HTR-8/SVneo (cell line): ENCODE measurements around the genes APOBEC3G and MIEF1.

- RRBS, result no CpG with 5 or more reads among the region's 26 CpGs
Measured at GRCh38 chr22:38782262-38783399, 11.3 kb downstream of the DNAL4 start.

DNA sequence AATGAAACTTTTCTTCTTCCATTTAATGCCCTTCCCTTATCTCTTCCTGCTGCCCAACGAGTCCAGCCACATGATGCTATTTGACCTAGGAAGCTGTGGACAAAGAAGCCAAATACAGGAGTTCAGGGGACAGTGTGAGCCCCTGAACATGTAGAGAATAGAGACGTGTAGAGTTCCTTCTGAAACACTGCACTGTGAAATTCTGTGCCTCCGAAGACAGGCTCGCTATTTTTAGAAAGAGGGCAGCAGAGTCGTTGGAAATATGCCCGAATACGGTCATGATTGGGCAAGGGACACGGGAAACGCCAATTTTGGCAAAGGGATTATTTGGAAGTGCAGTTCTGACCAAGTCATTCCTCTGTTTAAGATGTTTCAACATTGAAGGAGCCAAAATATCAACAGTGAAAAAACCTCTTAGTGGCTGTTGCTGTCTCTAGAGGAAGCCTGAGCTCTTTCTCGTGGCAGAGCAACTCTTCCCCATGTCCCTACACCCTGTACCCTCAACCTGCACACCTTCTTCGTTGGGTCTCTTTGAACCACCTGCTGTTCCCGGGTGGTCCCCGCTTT lies 9.4 kb upstream of the CBX6 start:
- RRBS, result no CpG with 5 or more reads among the region's 13 CpGs

GRCh38 chr22:39076813-39077419 lies at the start of gene APOBEC3G:
APOBEC3G (plus strand) TSS chr22:39077275.
- RRBS, result no CpG with 5 or more reads among the region's 20 CpGs

DNA sequence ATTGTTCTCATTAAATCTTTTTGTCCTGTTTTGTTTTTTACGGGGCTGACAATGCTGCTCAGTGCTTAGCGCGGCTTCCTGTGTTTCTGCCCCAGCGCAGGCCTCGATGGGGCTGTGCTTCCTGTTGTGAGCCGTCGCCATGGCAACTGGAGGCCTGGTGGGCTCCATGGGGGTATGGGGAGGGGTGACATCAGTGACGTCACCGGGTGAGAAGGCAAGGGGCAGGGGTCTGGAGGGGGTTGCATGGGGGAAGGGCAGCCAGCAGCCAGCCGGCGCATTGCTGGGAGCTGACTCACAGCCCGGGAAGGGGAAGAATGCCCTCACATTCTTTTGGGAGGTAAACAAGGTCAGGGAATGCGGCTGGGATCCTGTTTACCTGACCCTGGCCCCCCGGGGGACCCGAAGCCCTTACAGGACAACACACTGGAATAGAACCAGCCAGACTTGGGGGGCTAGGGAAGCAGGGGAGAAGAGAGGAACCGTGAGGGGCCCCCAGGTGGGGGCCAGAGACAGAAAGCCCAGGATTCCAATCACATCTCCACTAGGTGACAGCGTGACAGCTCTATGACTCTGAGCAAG lies 22.3 kb upstream of the CBX7 start:
- RRBS, result 3% methylated on average over 5 of the region's 17 CpGs

- RRBS, result 88% methylated on average over 3 of the region's 25 CpGs
Measured at GRCh38 chr22:39233353-39234228, 11.2 kb downstream of the PDGFB start.

DNA sequence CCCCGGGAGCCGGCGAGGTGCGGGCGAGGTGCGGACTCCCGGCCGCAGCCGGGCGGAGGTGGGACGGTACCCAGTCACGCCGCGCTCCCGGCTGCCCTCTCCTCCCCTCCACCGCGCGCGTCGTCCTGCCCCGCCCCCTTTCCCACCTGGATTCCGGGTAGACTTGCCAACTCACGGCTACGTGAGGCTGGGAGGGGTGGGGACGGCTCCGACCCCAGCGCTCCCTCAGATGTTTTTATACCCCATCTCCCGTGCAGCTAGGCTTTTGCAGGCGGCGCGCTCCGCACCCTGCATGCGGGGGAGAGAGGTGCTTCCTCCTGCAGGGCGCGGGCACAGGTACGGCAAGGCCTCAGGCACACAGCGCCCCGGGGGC lies 2.0 kb downstream of the PDGFB start:
- RRBS, result 10% methylated on average over 15 of the region's 38 CpGs

DNA sequence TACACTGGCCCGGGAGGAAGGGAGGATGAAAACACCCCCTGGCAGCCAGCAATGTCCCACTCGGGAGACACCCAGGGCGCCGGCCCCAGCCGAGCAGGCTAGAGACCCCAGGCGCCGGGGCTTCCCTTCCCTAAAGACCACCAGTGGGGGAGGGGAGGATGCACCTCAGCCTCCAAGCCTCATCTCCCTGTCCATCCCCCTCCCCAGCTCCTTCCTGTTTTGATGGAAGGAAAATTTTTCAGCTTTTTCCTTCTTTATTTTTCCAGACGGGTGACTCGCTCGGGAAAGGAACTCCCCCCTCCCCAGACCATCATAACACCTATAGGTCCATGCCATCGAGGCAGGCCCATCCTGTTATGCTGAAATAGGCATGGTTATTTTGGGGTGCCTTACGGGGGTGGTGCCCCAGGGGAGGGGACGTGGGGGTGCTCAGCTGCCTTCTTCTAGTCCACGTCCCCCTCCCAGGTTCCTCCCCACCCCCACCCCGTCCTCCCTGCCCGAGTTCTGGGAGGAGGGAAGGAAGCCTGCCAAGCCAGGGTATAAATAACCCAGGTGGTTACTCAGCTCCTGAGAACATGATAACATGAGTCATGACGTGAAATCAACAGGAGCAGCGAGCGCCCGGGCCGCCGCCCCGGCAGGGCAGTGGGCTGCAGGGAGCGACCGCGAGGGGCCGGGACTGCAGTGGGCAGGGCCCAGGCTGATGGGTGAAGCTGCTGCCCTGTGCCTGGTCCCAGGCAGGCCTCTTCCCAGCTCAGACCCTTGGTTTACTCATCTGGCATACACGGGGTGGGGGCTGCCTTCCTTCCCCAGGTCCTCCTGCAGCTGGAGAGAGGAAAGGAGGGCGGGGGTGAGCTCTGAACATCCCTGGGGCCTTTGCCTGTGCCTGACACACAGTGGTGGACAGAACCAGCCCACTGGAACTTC lies 8.5 kb upstream of the PDGFB start:
- RRBS, result 4% methylated on average over 12 of the region's 29 CpGs

- RRBS, result no CpG with 5 or more reads among the region's 9 CpGs
Measured at GRCh38 chr22:39361032-39361683, 11.4 kb downstream of the SYNGR1 start.

- RRBS, result 5% methylated on average over 20 of the region's 35 CpGs
Measured at GRCh38 chr22:39501951-39502456, at the start of gene MIEF1. MIEF1 (plus strand) TSS chr22:39502290.

GRCh38 chr22:39557355-39557930 lies 13.1 kb upstream of the CACNA1I start:
- RRBS, result 18% methylated on average over 40 of the region's 76 CpGs

DNA sequence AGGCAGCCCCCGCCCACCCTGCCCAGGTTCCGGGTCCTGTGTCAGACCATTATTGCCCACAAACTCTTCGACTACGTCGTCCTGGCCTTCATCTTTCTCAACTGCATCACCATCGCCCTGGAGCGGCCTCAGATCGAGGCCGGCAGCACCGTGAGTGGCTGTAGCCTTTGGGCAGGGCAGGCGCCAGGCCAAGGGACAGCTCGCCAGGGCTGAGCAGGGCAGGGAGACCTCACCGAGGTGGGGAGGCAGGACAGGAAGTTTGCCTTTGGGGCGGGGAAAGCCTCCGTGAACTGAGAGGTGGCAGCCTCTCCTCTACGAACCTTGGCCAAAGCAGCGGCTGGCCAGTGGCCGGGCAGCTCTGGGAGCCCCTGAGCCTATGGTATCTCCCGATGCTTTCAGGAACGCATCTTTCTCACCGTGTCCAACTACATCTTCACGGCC lies 93.2 kb downstream of the CACNA1I start:
- RRBS, result no CpG with 5 or more reads among the region's 22 CpGs

GRCh38 chr22:39727405-39727882 lies 156.9 kb downstream of the CACNA1I start:
- RRBS, result 38% methylated on average over 4 of the region's 16 CpGs

- RRBS, result no CpG with 5 or more reads among the region's 8 CpGs
Measured at GRCh38 chr22:39832457-39833224, 60.9 kb downstream of the ENTHD1 start.

DNA sequence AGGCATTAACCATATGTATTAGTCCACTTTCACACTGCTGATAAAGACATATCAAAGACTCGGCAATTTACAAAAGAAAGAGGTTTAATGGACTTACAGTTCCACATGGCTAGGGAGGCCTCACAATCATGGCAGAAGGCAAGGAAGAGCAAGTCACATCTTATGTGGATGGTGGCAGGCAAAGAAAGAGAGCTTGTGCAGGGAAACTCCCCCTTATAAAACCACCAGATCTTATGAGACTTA lies 19.8 kb downstream of the ENTHD1 start:
- RRBS, result no CpG with 5 or more reads among the region's 1 CpG

GRCh38 chr22:39874916-39875361 lies 18.6 kb downstream of the ENTHD1 start:
- RRBS, result no CpG with 5 or more reads among the region's 17 CpGs

- RRBS, result no CpG with 5 or more reads among the region's 4 CpGs
Measured at GRCh38 chr22:39911222-39911595, 10.3 kb downstream of the GRAP2 start.

DNA sequence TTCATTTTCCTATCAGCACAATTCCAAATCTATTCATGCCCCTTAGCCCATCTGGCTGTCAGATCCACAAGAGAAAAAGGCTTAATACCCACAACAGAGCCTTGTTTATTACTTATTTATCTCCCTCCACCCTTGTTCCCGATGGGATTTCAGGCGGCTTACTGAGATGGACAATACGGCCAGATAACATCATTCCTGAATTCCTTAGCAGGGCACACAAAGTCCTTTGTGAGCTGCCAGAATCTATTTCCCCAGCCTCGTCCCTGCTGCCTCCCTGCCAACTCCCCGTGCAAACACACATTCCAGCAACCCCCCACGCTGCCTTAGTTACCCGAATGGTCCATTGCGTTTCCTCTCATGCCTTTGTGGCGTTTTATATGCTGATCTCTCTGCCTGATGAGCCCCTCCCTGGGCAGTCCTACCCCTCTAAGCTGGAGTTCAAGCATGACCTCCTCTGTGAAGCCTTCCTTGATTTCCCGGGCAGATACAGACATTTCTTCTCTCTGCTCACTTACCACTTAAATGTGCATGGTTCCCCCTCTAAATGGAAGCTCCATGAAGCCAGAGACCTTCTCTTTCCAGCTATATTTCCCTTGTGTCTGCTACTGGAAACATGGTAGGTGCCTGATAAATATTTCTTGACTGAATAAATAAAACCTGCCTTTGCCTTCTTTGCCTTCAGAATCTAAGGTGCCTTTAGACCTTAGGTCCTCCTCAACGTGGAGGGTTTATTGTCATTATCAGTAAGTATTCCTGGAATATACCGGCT lies 8.5 kb downstream of the TMA7B start:
- RRBS, result no CpG with 5 or more reads among the region's 12 CpGs

DNA sequence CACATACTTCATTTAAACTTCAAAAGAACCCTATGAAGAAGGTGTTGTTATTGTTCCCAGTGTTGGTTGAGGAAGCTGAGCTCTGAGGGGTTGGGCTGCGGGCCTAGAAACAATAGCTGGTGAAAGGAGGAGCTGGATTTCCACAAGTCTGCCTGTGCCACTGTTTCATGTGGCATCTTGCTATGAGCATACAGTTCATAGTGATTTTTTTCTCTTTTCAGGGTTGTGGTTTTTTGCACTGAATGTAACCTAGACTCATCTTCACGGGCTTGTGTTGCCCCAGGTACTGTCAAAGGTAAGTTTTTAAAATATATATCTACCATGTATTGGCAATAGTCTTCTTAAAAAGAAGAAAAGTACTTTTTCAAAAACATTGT lies 60.9 kb upstream of the TNRC6B start:
- RRBS, result no CpG with 5 or more reads among the region's 2 CpGs

DNA sequence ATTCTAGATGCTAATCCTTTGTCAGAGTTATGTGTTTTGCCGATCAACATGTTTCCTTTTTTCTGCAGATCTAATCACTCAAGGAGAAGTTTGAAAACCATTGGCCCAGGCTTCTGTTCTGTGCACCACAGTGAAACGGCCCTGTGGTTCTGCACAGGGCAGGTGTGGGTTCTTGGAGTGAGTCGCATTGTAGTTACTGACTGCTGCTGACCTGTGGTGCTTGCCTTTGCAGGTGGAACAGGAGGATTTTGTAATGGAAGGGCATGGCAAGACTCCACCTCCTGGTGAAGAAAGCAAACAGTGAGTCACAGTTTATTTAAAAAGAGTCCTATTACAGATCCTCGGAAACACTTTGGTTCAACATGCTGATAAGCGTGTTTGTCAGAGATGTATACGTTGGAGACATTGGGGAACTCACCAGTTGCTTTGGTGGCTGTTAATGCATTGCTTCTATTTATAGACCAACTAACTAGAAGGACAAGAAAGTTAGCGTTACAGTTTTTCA lies 21.8 kb upstream of the TNRC6B start:
- RRBS, result no CpG with 5 or more reads among the region's 7 CpGs

DNA sequence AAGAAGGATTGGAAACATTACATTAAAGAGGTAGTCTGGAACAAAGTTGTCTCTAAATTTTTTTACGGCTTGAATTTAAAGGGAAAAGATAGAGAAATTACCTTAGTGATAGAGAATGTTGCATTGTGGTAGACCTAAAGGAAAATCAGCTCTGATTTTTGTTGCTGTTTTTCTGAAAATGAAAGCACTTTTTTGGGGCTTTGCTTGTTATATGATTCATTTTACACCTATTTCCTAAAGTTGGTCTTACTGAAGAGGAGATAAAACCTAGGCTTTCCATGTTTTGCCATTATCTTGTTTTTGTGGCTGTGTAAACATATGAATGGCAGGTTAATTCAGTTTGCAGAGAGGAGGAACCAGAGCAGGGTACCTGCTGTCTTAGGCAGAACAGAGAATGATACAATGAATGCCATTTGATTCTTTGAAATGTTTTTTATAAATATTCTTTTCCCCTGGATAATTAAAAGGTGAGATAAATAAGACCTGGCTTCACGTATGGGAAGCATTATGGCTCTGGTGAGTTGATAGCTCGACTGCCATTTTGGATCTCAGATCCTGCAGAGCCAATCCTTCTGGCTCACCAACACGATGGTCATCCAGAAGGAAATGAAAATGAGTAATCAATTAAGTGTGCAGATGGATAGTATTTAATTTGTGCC lies 2.4 kb downstream of the TNRC6B start:
- RRBS, result no CpG with 5 or more reads among the region's 4 CpGs